ENCODE measurements around the genes TMEM267 and EMB.

GRCh38 chr5:41186107-41186576 lies 27.2 kb downstream of the C6 start:
- PRO-cap, result no peak
- RAMPAGE, long total RNA, 4 experiments, result no peak in any of the 4 experiments

DNA sequence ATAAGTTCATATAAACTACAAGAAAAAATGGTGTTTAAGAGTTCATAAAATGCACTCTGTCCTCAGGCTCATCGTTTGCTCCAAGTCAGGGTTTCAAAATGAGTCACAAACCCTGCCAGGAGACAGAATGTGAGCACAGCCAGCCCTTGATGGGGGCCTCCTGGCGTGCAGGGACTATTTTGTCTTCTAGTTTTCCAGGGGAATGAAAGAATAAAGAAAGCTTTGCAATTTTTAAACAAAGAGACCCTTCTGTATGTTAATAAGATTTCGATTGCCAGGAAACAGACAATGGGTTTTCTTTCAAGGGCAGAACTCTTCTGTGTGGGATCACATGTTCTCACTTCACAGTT lies 121.4 kb upstream of the C6 start:
- PRO-cap, result no peak
- RAMPAGE, long total RNA, 4 experiments, result no peak in any of the 4 experiments

DNA sequence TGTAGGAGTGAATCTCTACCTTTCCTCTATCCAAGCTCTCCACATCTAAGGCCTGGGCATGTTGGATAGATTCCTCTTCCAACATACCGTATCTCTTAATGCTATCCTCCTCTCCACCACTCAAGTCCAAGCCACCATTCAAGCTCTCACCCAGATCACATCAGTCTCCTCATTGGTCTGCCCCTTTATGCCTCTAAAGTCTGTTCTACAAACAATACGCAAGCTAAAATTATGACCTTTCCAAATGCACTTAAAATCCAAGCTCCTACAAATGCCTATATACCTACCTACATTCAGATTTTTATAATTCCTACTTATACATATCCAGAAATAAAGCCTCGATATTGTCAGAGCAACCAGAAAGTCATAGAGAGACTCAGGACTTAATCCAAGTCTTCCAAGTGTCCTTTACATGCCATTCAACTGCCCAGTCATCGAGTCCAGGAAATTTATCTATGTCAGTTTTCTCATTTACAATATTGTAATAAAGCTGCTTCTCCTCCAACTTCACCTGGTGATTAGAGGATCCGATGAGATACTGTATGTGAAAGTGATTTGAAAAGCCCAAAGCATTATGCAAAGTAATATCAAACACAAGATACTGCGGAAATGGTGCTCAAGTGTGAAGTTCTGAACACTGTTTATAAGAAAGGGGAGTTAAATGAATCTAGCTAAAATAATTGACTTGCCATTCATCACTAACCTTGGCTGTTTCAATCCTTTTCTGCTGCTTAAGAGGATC lies 43.1 kb downstream of the OXCT1 start:
- PRO-cap, result no peak
- RAMPAGE, long total RNA, 4 experiments, result no peak in any of the 4 experiments

DNA sequence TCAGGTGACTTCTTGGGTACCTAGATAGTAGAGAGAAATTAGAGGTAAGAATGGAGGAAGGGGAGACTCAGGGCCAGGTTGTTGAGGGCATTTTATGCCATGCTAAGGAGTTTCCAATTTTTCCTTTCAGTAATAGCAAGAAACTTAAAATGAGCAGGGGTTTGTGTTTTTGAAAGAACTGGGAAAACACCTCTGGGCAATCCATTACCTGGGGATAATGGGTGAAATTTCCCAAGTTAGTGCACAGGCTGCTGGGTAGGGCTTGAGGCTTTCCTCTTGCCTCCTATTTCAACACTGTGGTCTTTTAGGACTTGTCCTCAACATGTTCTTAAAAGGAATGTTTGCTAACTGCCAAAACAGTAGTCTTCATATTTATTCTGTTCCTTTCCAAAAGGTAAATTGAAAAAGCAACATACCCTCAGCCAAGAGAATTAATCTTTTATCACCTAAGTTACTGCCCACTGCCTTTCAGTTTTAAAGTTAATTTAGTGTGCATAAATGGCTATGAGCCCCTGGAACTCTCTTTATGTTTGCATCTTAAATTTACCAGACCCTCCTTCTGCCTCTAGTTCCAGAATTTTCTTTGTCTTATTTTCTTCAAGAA lies 158.3 kb upstream of the CCDC152 start:
- PRO-cap, result no peak
- RAMPAGE, long total RNA, 4 experiments, result no peak in any of the 4 experiments

DNA sequence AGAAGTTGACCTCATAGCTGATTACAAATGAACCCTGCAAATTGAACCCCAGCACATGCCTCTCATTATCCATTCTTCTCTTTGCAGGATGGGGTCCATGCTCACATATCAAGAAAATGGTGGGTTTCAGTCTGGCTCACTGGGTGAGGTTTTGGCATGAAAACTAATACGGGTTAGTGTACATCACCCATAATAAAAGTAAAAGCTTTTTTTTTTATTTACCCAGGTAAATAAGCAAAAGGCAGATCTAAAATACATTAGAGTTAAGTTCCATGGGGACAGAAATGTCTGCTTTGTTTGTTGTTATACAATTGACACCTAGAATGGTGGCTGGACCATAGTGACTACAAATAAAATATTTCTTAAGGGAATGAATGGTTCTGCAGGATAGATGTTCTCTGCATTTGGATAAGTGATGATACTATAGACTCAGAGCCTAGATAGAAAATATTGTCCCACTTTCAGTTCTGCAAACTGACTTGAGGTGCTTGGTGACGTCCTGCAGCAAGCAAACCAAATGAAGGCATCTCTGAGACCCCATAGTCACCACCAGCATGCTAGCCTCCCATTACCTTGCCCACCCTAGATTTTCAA lies 110.3 kb upstream of the CCDC152 start:
- PRO-cap, result no peak
- RAMPAGE, long total RNA, 4 experiments, result no peak in any of the 4 experiments

GRCh38 chr5:42660570-42661311 lies 95.9 kb upstream of the CCDC152 start:
- PRO-cap, result no peak
- RAMPAGE, long total RNA, 4 experiments, result no peak in any of the 4 experiments

- PRO-cap, result no peak
- RAMPAGE, long total RNA, 4 experiments, result no peak in any of the 4 experiments
Measured at GRCh38 chr5:42837528-42838173, 26.0 kb upstream of the SELENOP start.

DNA sequence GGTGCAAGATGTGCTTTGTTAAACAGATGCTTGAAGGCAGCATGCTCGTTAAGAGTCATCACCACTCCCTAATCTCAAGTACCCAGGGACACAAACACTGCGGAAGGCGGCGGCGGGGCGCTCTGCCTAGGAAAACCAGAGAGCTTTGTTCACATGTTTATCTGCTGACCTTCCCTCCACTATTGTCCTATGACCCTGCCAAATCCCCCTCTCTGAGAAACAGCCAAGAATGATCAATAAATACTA lies 58.1 kb downstream of the ANXA2R start:
- PRO-cap, result unidirectional peak, plus-strand start at position 93 of the sequence
- RAMPAGE, long total RNA, 4 experiments, result no peak in any of the 4 experiments

- PRO-cap, result no peak
- RAMPAGE, long total RNA, 4 experiments, result no peak in any of the 4 experiments
Measured at GRCh38 chr5:42991416-42991790, 48.7 kb downstream of the ANXA2R start.

- PRO-cap, result bidirectional peak, plus-strand start at chr5:42993506, minus-strand start at chr5:42993333
- RAMPAGE, long total RNA, 4 experiments, result start-site peak on the minus strand in 2 of 4 experiments, at chr5:42993239-42993380 at its widest, 5 to 22 reads per replicate
Measured at GRCh38 chr5:42993122-42993466, 47.0 kb downstream of the ANXA2R start.

GRCh38 chr5:43042426-43043616 lies 2.7 kb upstream of the ANXA2R start:
- PRO-cap, result bidirectional peak, plus-strand start at chr5:43042515, minus-strand start at chr5:43042456; bidirectional peak, plus-strand start at chr5:43043074, minus-strand start at chr5:43043043; bidirectional peak, plus-strand start at chr5:43043316, minus-strand start at chr5:43043213
- RAMPAGE, long total RNA, 4 experiments, result start-site peak on the minus strand in 3 of 4 experiments, at chr5:43043202-43043289 at its widest, 5 to 17 reads per replicate

DNA sequence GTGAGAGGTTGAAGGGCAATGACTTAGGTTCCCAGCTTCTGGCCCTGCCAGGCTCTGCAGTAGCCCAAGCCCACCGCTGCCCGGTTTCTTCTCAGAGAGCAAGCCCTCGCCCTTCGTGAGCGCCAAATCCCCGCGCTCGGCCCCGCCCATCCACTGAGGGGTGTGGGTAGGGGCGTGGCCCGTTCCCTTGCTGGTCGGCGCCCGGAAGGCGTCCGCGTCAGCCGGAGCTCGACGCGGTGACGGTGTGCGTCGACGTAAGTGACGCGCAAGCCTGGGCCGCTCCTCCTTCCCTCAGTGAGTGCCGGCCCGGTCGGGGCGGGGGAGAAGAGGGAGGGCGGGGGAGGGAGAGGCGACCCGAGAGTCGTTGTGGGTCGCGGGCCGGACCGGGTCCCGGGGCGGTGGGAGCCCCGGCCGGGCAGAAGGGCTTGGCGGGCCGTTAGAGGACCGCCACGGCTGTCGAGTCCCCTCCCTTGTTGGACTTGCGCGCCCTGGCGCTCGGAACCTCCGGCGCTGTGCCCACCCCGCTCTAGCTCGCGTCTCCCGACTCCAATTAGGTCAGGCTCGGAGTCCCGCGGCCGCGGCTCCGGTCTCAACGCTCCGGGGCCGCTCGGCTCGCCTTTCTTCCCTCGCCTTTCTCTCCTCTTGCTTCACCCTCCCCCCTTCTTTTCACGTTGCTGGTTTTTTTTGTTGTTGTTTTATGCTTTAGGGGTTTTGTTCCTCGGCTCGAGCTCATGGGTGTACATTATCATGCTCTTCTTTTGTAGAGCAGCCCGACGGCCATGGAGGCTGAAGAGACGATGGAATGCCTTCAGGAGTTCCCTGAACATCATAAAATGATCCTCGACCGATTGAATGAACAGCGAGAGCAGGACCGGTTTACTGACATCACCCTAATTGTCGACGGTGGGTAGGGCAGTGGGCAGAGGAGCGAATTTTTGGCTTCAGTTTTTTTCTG lies 838 bp downstream of the ZNF131 start:
- PRO-cap, result bidirectional peak, plus-strand start at position 553 of the sequence, minus-strand start at position 155 of the sequence; bidirectional peak, plus-strand start outside the sequence, minus-strand start at position 887 of the sequence
- RAMPAGE, long total RNA, 4 experiments, result start-site peak on the plus strand in 4 of 4 experiments, centred at positions 309 to 339 of the sequence, 56 to 578 reads per replicate

DNA sequence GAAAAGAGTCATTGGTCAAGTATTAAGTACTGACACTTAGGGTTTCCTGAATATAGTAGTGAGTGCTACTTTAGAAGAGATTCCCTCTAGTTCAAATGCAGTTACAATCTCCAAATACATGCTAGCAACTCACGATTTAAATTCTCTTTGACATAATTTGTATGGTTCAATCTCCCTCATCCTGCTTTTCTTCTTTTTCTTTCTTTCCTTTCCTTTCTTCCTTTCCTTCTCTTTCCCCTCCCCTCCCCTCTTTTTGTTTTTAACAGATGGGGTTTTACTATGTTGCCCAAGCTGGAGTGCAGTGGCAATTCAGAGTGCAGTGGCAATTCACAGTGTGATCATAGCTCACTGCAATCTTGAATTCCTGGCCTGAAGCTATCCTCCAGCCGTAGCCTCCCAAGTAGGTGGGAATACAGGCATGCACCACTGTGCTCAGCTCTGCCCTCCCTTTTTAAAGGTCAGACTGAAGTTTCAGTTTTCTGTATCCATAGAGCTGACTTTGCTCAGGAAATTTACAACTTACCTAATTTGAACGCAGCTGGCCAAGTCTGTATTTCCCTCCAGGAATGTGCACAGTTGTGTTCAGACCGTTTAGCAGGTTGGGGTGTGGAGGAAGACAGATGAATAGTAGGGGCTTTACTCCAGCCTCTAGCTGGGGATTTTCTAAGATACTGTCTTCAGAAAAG lies 754 bp downstream of the CCL28 start:
- PRO-cap, result no peak
- RAMPAGE, long total RNA, 4 experiments, result no peak in any of the 4 experiments

DNA sequence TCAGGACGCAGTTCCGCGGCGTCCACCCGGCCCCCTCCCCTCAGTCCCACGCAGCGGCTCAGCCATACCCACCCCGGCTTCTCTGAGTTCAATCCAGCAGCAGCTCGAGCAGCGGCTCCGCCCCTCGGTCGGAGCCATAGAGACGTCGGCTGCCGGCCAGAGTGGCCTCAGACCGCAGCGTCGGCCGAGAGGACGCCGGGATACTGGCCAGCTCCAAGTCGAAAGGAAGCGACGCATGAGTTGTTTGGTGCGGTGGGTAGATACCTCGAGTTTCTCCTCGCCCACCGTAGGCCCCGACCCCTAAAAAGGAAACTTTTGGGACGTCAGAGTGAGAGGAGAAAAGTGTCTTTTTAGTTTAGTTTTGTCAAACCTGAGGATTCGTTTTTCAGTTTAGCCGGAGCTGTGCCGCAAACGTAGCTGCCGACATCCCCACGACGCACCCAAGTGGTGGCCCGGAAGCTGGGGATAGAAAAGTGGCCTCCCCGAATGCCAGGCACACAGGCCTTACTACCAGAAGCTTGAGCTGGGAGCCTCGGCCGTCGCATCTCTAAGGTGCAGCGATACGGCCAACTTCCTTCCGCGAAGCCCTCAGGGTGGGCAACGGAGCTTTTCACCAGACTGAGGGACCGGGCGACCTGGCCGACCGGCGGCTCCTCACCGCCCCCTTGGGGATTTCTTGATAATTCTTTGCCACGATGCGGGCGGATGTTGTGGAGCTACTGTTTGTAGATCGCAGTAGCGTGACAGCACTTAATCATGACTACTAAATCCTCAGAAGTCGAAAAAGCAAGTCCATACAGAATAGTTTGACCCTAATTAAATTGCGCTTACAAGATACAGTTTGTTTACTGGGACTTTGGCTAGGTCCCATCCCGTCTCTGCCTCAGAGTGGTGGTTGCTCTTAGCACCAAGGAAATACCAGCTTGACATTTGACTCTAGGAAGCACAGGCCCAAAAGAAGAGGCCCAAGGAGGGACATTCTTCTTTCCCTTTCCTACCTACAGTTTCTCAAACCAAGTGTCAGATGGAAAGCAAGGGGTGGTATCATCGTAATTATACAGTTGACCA lies at the start of gene TMEM267:
TMEM267 (minus strand) TSS at position 116 of the 1,068 bp plus-strand sequence.
- PRO-cap, result bidirectional peak, plus-strand start at position 243 of the sequence, minus-strand start at position 84 of the sequence; bidirectional peak, plus-strand start at position 679 of the sequence, minus-strand start at position 663 of the sequence
- RAMPAGE, long total RNA, 4 experiments, result start-site peak on the plus strand in 1 of 4 experiments, centred at position 187 of the sequence, 15 reads per replicate; start-site peak on the minus strand in 2 of 4 experiments, centred at positions 113 to 657 of the sequence, 11 to 92 reads per replicate

- PRO-cap, result no peak
- RAMPAGE, long total RNA, 4 experiments, result no peak in any of the 4 experiments
Measured at GRCh38 chr5:46193222-46193592, 497.0 kb upstream of the HCN1 start.

DNA sequence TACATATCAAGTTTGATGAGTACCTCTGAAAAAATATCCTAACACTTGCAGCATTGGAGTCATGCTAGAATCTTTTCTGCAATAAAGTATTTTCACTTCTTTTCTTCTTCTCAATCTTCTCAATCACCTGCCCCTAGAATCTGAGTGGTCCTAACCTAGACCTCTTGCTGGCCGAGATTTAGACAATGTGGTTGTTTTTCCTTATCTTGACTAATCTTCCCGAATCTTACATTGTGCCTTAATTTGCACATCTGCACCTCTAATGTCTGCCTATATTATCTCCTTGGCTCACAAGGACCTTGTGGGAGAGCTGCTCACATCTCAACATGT lies 16.1 kb downstream of the EMB start:
- PRO-cap, result no peak
- RAMPAGE, long total RNA, 4 experiments, result no peak in any of the 4 experiments

DNA sequence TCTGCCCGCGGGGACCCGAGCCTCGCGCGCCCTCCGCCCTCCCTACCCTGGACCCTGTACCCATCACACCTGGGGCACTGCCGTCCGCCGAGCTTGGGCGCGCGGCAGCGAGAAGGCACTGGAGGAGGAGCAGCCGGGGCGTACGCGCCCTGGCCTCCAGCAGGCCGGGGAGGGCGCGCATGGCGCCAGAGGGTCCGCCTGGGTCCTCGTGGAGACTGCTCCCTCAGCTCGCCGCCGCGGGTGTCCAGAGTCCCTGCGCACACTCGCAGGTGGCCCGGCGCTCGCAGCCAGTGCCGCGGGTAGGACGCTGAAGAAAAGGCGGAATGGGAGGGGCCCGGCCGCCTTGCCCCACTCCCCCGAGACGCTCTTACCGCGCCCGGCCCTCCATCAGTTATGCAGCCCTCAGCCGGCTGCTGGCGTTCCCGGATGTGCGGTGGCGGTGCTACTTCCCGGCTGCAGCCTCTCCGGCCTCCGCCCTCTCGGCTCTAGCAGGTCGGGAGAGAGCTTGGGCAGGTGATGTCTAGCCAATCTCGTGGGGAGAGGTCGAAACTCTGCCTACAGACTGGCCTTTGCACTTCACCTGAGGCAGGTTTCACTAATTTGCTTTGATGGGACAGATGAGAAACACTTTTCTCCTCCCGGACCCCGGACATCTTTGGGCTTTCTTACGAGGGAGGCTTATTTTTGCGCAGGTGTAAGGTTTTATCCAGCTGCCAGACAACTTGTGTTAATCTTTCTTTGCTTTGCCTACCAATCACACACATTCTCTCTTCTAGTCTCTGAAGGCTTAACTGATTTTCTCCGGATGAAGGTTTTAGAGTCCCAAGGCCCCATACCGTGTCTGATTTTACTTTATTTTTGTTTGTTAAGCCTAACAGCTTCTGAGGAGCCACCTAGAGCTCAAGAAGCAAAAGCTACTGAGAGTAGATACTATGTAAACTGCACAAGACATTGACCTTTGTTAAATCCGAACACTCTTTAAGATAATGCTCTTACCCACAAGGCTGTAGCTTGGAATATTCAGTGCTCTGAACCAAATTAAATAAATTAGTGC lies at the start of gene EMB:
EMB (minus strand) TSS at position 318 of the 1,054 bp plus-strand sequence.
- PRO-cap, result bidirectional peak, plus-strand start at position 394 of the sequence, minus-strand start at position 415 of the sequence; unidirectional peak, minus-strand start at position 487 of the sequence
- RAMPAGE, long total RNA, 4 experiments, result start-site peak on the minus strand in 1 of 4 experiments, centred at positions 281 to 415 of the sequence, 26 to 29 reads per replicate

DNA sequence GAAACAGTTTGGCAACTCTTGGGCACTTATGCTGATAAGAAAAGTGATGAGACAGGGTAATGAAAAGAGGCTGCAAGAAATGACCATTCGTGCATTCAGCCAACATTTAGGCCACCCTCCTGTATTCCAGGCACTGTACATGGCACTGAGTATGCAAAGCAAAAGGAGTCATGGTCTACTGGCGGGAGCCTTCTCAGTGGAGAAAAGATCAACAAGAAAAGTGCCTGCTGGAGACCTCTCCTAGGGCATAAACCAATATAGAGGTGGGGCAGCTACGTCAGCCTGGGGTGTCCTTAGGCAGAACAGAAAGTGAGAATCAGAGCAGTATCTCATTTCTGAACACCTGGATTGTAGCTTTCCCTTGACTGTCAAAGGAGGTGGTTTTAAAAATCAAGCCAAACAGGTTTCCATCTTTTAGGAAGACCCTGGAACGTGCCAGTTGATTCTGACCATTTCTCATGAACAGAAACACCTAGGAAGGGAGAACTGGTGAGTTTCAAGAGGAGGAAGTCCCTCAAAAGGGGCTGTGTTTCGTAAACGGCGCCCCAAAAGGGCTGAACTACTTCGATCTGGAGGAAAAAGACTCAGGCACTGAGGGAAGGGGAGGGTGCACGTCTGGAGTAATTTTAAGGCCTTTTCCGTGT lies 734 bp upstream of the PARP8 start:
- PRO-cap, result no peak
- RAMPAGE, long total RNA, 4 experiments, result start-site peak on the plus strand in 3 of 4 experiments, centred at positions 339 to 344 of the sequence, 48 to 138 reads per replicate

- PRO-cap, result no peak
- RAMPAGE, long total RNA, 4 experiments, result no peak in any of the 4 experiments
Measured at GRCh38 chr5:51226146-51226914, 156.9 kb upstream of the ISL1 start.

DNA sequence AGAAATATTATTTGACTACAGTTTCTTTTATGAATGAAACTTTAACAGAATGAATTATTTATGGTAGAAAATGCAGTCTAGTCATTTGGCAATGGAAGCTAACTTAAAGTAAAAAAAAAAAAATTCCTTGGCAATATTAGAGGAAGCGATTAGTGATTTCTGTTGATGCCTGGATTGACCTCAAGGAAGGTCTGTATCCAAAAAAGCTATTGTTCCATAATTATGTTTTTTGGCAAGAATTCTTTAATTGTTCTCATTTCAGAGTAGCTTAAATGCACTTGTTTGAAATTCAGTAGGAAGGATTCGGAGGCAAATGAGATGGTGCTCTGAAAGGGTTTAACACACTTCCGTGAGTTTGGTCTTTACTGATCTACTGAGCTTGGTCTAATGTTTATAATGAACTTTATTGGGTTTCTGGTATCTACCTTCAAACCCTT lies 61.8 kb downstream of the ITGA1 start:
- PRO-cap, result no peak
- RAMPAGE, long total RNA, 4 experiments, result no peak in any of the 4 experiments